Bronchial epithelial cell (primary cell): ENCODE results near the genes MYG1 and TARBP2.

DNA sequence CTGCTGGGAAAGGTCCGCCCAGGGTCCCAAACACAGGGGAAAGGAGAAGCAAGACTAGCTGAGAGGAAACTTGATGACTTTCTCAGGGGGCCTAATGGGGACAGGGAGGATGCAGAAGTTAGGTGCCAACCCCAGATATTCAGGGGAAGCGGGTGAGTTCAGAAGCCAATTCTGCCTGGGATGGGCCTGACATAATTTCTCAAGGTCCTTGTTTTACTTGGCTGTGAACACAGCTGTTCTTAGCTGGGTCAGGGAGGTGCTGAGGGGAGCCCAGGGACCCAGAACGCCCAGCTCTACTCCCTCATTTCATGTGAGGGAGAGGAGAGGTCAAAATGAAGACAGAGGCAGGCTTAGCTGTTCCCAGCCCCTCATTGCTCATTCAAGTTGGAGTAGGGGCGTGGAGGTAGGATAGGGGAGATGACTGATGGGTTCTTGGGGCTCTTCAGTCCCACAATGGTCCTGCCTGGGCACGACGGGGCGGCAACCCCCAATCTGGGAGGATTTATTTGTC is 10.5 kb downstream of the SPRYD3 start:
- RRBS, 2 experiments, result no CpG with 5 or more reads among the region's 7 CpGs

GRCh38 chr12:53097823-53098449 is 469 bp downstream of the IGFBP6 start:
- RRBS, 2 experiments, result 0 to 2% methylated on average over 7 to 9 of the region's 37 CpGs

DNA sequence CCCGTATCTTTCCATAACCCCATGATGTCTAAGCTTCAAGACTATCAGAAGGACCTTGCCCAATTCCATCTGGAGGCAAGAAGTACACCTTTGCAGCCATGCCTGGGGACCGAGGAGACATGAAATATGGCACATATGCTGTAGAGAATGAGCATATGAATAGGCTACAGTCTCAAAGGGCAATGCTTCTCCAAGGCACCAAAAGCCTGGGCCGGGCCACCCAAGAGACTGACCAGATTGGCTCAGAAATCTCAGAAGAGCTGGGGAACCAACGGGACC is 28.2 kb downstream of the SOAT2 start:
- RRBS, 2 experiments, result no CpG with 5 or more reads among the region's 4 CpGs

GRCh38 chr12:53171167-53172334 is 9.0 kb upstream of the ZNF740 start:
- RRBS, 2 experiments, result no CpG with 5 or more reads among the region's 20 CpGs

DNA sequence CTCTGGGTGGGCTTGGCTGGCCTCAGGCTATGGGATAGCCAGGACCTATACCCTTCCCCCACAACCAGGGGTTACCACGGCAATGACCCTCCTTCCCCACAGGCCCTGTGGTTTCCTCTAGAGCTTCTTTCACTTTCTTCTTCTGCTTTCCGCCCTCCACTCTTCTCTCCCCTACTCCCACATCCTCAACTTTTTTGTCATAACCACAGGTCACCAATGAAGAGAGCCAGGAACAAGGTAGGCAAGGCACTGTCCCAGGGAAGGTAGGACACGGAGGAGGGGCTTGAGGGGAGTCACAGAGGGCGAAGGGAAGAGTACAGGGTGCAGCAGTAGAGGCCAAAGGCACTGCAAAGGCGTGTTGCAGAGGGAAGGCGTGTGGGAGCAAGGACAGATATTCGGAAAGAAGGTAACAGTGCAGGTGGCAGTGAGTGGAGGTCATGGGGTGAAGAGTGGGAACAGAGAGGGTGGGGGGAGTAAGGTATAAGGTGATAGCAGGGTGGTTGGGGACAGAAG is 2.0 kb upstream of the ITGB7 start:
- RRBS, 2 experiments, result no CpG with 5 or more reads among the region's 7 CpGs

DNA sequence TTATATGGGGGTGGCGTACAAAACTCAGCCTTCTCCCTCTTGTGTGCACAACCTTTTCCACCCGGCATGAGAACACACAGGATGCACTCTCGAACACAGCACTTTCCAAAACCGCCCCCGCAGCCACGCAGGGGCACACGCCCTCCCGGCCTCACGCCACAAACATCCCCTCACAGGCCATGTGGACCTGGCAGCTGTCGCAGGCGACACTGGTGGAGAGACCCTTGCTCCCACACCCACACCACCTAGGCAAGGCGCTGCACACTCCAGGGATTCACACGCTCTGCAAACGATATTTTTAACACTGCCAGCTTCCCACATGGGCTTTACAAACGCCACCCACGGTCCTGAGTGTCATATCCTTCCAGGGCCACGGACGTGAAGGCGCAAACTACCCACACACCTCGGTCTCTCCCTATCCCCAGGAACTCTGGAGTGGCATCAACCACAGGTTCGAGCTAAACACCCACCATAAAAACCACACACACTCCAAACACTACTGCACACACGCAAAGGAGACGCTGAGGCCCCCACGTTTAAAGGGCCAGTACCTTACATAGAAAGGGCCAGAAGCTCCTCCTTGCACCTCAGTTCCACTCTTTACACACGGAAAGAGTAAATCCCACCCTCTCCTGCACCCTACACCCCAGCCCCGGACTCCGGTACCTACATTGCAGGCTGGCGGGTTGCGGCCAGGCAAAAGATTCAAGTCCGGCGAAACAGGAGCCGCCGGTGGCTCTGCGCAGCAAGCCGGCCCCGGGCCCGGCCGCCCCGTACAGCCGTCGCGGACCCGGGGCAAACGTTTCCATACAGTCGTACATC is 12.4 kb upstream of the ITGB7 start:
- RRBS, 2 experiments, result under 1 to 1% methylated on average over 11 of the region's 45 CpGs

DNA sequence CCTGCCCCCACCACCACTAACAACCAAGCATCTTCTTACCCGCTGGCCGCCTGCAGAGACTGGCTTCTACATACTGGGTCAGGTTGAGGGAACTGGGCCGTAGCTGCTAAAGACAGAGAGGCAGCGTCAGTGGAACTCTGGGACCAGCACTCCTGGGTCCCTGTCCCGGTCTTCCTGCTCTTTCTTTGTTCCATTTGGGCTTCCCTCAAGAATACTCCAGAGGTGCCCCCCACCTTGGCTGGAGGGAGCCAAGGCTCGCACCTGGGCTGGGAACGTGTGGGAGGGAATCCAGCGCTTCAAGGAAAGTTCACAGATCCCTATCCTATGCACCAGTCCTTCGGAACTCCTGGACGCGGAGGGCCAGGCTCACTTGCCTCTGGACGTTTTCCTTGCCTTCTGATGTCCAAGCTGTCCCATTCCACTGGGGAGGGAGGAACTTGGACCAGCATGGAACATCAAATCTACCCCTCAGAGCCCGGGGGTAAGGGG is 835 bp downstream of the RARG start:
- RRBS, 2 experiments, result no CpG with 5 or more reads among the region's 13 CpGs

DNA sequence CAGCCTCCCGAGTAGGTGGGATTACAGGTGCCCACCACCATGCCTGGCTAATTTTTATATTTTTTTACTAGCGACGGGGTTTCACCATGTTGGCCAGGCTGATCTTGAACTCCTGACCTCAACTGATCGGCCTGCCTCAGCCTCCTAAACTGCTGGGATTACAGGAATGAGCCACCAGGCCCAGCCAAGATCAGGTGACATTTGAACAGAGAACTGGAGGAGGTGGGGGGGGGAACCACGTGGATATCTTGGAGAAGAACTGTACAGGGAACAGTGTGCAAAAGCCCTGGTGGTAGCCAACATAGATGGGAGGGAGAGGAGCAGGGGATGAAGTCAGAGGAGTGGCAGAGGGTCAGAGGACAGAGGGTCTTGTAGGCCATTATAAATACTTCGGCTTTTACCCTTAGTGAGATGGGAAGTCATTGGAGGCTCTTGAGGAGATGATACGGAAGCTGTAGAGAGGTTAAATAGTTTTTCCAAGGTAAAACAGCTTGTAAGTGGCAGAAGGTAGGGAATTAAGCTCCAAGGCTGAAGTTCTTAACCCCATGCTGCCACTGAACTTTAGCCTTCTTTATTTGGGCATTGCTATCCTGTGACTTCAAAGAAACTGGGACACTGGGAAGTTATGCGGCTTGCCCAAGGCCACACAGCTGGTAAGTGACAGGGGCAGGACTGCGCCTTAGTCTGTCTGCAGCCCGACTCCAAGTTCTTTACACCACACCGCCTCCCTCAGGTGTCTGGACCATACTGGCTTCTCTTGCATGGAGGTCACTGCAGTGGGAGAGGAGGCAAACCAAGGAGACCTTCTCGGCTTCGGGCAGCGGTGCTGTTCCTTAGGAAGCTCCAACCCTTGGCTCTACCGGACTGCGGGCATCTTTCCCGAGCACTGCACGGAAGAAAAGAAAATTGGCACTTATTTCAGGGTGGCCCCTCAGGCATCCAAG is 651 bp upstream of the MFSD5 start:
- RRBS, 2 experiments, result no CpG with 5 or more reads among the region's 18 CpGs

- RRBS, 2 experiments, result 2 to 3% methylated on average over 2 of the region's 12 CpGs
Measured at GRCh38 chr12:53295755-53296018, 345 bp downstream of the PFDN5 start.

GRCh38 chr12:53299512-53300284 is at the start of gene MYG1:
MYG1 (plus strand) TSS chr12:53299695.
- RRBS, 2 experiments, result 1 to 2% methylated on average over 19 to 21 of the region's 57 CpGs

DNA sequence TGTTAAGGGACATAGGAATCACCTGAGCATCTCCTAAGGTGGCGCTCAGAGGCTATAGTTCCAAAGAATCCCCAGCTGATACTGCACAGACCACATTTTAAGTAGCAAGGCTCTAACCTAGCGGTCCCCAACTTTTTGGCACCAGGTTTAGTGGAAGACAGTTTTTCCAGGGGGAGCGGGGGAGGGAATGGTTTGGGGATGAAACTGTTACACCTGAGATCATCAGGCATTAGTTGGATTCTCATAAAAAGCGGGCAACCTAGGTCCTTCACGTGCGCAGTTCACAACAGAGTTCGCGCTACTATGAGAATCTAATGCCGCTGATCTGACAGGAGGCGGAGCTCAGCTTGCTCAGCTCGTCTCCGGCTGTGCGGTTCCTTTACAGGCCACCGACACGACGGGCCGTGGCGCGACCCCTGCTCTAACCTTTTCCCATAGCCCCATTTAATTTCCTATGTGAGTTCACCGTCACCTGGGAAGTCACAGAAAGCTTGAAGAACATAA is 2.6 kb upstream of the AAAS start:
- RRBS, 2 experiments, result no CpG with 5 or more reads among the region's 20 CpGs

- RRBS, 2 experiments, result 50% methylated on average over 1 of the region's 9 CpGs; no CpG with 5 or more reads in 1 of the 2 experiments
Measured at GRCh38 chr12:53453918-53455174, 2.4 kb downstream of the PCBP2 start.

GRCh38 chr12:53480456-53481511 is 18.5 kb downstream of the MAP3K12 start:
- RRBS, 2 experiments, result no CpG with 5 or more reads among the region's 13 CpGs

GRCh38 chr12:53500868-53501964 is at the start of gene TARBP2:
TARBP2 (plus strand) TSS chr12:53501283.
- RRBS, 2 experiments, result 1 to 2% methylated on average over 8 to 9 of the region's 72 CpGs

DNA sequence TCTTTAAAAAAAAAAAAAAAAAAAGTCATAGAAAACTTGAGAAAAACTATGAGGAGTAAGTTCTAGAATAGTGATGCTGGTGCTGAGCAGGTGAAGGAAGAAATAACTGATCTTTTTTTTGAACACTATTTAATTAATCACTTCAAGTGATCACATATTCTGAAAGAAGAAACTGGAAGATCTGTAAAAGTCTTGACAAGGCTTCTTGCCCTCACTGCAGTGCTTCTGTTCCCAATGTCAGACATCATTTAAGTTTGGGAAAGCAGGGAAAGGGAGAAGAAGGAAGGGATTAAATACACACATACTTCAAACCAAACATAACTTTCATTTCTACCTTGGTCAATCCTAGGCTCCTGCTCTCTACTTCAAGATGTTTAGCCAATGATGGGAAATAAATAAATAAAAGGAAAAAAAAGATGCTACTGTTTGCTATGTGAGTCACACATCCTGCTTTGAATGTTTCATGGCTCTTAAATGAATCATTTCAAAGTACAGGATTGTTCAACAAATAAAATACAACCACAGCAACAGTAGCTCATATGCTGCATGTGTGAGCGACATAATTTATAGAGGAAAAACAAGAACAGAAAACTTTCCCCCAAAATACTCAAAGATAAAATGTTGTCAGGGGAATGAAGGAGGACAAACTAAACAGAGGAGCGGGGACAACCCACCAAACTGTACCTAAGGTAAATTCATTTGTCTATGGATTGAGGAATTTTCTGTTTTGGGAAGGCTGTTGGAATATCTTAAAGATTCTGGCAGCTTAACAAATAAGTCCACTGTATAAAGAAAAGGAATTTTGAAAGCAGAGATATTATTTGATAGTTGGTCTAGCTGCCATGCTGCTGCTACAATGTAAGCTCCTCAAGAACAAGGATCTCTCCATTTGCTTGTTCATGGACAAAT is 54.3 kb upstream of the NPFF start:
- RRBS, 2 experiments, result no CpG with 5 or more reads among the region's 2 CpGs

GRCh38 chr12:53750743-53751840 is 23.8 kb upstream of the CALCOCO1 start:
- RRBS, 2 experiments, result under 1 to 2% methylated on average over 7 to 12 of the region's 90 CpGs

DNA sequence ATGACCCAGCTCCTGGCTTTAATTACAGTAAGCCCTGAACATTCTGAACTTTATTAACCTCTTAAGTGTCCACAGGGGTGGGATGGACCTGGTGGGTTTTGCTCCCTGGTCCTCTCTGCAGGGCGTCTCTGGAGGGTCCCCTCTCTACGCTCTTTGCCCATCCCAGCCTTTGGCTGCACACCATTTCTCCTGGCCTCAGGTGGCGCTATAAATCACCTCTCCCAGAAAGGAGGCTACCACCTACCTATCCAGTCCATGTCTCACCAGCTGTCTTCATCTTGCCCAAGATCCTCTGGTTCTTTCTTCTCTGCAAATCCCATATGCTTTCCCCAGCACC is 28.3 kb upstream of the CALCOCO1 start:
- RRBS, 2 experiments, result no CpG with 5 or more reads among the region's 3 CpGs

- RRBS, 2 experiments, result no CpG with 5 or more reads among the region's 8 CpGs
Measured at GRCh38 chr12:53775709-53776421, 48.6 kb upstream of the CALCOCO1 start.

DNA sequence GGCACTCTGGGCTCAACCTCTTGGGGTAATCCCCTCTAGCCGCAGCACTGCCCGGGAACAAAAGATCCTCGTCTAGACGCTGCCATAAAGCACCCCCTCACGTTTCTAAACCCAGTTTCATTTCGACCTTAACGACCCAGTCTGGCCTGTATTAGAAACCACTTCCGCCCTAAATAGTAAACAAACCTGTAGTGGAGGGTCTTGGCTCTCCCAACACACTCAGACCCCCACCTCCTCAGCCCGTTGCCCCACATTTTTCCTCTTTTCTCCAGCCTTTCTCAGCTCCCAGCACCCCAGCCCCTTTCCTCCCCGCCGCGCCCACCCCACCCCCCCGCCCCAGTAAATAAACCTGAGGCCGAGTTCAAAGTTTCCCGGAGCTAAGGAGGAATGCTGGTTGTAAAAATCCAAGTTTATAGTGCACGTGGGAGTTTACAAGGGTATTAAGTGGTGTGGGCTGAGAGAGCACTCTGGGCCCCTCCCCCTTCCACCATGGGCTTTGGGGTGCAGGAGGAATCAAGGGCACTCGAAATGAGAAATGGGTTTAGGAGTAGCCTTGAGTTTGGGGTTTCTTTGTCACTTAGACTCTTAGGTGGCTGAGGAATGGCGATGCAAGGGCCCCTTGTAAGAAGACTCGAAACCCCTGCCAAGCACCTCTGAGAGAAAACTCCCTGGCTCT is 5.4 kb downstream of the HOXC11 start:
- RRBS, 2 experiments, result no CpG with 5 or more reads among the region's 19 CpGs

DNA sequence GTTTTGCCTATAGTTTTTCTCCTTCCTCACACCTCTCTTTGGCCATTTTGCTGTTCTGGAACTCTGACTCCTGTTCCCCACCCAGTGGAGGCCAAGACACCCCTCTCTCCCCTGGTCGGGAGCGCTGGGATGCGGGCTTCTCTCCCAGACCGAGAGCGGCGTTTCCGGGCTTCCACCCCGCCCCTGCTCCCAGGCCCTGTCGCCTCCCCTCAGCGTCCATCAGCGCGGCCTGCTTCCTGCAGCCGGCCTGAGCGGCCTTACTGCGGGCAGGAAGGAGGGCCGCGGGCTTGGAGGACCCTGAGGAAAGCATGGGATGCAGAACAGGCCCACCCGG is 4.0 kb upstream of the HOXC8 start:
- RRBS, 2 experiments, result 3 to 7% methylated on average over 9 of the region's 18 CpGs